Subcutaneous preadipocyte (primary cell): ENCODE data around the genes IFT52, GTSF1L and ADA.

- CAGE, long polyA plus RNA: no peak
These were observed 6.3 kb downstream of the SGK2 start for GRCh38 chr20:43565043-43565576.

- CAGE, long polyA plus RNA: no peak
These were observed at the start of gene IFT52 for GRCh38 chr20:43590376-43591478. TSS of gene IFT52 (plus strand) at chr20:43590937.

DNA sequence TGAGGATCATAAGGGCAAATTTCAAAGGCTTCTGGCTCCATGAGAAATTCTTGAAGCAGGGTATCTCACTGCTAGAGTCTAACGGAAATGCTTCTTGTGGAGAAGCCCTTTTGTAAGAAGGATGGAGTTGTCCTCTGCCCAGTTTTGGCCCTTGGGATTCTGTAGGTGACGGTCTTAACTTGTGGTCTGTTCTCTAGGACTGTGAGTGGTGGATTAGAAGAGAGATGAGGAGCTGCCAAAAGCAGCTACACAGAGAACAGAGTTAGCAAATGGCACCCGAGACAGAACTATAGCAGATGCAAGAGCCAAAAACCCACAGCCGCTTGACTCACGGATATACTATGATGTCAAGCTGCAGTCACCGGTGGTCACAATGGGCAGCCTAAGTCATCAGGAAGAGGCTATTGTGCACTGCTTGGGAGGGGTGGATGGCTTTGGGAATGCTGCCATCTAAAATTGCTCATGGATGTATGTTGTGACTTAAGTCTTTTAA, at the start of gene GTSF1L:
Gene GTSF1L (minus strand): TSS at position 349 of the 493 bp plus-strand sequence.
- CAGE, long polyA plus RNA: no peak

DNA sequence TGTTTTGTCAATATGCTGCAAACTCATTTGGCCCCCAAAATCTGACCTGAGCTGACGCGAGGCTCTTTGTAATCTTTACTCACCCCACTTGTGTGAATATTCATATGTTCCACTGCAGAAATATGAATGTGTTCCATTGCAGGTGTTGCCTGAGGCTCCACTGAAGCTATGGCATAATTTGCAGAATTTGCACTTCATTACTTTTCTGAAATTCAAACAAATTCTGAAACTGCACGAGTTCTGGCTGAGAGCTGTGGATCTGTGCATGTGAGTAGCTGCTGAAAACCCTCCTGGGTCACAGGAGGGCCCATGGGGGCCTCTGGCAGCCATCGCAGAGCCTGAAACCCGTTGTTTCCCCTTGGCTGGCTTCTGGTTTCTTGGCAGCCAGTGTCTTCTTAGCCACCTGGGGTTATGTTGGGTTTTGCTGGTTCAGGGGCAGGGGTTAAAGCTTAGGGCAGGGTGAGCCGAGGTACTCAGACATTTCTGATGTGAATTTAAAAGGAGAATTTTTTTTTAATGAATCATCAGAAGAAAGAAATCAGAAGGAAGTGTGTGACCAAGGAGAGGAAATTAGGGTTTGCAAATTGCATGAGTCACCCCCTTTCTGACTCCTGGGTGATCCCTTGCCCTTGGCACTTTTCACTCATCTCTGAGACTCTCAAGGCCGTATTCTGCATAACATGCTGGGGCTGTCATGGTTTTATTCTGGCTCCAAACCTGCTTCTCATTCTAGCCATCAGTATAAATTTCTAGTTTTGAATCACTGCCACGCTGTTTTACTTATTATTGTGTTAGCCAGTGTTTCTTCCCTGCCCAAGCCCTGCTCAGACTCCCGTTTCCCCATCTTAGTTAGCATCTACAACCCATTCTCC, 40.6 kb downstream of the TOX2 start:
- CAGE, long polyA plus RNA: no peak

DNA sequence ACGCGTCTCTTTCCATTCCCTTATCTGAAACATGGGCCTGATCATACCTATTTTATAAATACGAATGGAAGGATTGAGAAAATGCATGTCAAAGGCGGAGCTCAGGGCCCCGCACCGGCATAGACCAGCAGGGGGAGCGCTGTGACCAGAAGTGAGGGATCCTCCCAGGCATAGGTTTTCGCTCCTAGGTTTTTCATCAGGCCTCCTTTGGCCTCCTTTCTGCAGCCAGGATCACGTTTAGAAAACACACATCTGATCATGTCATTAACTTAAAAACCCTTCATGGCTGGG, 70.3 kb downstream of the JPH2 start:
- CAGE, long polyA plus RNA: no peak

DNA sequence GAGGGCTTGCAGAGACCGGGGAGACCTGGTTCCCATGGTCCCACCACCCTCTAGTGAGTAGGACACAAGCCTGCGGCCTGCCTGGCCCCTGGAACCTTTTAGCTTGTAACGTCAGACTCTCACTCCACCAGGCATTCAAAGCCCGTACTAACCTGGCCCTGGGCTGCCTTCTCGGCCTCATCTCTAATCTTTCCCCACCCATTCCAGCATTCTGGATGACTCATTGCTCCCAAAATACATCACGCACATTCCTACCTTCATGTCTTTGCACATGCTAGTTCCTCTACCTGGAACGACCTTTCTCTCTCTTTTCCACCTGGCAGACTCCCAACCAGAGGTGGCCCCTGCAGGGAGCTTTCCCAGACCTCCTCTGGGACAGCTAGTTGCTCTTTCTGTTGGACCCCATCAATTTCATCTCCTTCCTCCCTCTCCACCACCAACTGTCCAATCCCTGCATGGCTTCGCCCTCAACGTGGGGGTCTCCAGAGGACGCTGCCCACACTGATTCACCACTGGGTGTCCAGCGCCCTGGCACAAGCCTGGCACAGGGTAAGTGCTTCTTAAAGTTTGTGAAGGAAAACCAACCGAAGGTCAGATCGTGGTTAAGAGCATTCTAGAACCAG, 35.3 kb downstream of the JPH2 start:
- CAGE, long polyA plus RNA: no peak

GRCh38 chr20:44211205-44211388, 526 bp upstream of the OSER1 start:
- CAGE, long polyA plus RNA: no peak

- CAGE, long polyA plus RNA: no peak
These were observed 24.5 kb upstream of the TTPAL start for GRCh38 chr20:44451070-44451652.

- CAGE, long polyA plus RNA: no peak
These were observed 18.5 kb upstream of the PKIG start for GRCh38 chr20:44563887-44564346.

GRCh38 chr20:44651495-44652116, at the start of gene ADA:
TSS of gene ADA (minus strand) at chr20:44651699.
- CAGE, long polyA plus RNA: start-site peak on the minus strand at chr20:44651660-44651735, 330 and 316 reads in 2 replicates

GRCh38 chr20:44702746-44703530, 12.2 kb upstream of the CCN5 start:
- CAGE, long polyA plus RNA: no peak

DNA sequence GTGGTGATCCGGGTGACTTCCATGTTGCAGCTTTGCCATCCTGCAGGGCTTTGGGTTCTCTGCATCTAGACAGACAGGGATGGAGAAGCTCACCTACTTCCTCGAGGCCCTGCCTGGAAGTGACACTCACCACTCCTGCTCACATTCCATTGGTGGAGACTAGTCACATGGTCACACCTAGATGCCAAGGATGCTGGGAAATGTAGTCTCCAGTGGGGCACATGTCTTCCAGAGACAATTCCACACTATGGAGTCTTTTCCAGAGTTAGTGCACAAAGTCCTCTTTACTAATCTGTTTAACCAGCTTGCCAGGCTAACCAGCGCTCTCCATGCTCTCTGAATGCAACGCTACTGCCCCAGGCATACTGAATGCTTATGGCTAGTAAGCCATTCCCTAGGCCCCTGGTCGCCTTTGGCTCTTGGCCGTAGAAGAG, 6.8 kb upstream of the KCNK15 start:
- CAGE, long polyA plus RNA: no peak

- CAGE, long polyA plus RNA: no peak
These were observed 4.3 kb downstream of the RIMS4 start for GRCh38 chr20:44805911-44806591.

DNA sequence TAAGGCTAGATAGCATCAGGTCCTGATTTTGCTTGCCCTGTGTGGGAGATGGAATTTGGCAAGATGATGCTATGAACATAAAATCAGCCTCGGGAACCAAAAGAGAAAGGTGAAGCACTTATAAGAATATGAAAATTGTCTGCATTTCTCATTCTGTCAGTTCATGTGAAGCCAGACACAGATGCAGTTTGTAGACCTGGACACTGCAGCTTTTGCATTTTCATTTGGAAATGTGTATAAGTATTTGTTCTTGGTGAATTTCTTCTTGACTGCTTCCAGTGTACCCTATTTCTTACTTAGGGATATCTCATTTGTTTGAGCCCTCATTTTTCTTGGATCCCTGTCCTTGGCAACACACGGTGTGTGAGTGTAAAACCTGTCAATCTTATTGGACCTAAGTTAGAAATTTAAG, 1.4 kb downstream of the YWHAB start:
- CAGE, long polyA plus RNA: no peak

DNA sequence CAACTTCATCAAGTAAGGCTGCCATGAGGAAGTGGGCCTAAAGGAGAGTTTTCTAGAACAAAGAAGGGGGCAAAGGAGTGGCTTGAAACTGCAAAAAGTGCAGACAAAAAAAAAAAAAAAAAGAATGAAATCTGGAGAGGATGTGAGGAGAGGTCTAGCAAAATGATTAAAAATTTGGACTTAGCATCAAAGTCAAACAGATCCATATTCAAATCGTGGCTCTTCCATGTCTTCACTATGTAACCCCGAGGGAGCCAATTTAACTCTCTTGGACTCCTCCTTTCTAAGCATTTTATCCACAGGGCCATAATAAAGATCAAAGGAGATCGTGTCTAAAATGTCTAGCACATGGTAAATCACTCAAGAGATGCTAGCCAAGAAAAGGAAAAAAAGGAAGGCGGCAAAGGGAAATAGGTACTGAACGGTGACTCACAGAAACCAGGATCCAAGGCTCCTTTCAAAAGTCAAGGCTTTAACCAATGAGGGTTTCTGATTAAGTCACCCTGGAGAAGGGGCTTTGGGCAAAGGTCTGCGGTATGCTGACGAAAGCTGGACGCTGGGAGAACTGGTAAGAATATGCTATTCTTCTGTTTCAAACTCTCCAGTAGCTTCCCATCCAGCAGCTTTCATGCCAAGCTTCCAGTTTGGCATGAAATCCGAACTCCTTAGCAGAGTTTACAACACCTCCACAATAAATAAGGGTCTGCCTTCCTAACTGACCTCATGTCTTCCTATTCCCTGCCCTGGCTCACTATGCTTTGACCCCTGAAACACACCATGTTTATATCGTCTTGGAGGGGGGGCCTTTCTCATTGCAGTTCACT, 1.2 kb downstream of the TOMM34 start:
- CAGE, long polyA plus RNA: no peak

DNA sequence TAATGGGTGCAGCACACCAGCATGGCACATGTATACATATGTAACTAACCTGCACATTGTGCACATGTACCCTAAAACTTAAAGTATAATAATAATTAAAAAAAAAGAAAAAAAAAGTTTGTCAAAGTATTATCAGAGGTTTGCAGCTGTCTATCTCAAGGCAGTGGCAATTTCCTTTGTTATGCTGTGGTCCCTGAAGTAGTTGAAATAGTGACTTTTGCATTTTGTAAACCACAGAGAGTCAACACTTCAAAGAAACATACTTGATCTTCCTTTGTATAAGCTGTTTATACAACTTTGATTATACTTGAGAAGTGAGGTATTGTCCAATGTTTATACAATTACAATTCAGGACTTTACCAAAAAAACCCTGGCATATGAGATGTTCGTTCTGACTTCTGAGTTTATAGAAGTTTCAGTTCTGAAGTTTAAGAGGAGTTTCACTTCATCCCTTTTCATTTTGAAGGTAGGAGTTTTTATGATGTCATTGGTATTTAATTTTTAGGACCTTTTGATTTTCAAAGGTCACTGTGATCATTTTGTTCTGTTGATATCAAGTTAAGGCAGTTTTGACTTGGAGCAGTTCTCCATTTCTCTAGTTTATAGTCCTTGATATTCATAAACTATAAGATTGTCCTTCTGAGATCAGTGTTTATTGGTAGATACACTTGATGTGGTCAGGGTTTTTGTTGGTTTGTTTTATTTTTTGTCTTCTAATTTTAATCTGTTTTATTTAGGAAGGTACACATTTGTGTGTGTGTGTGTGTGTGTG, 4.0 kb downstream of the STK4 start:
- CAGE, long polyA plus RNA: no peak

DNA sequence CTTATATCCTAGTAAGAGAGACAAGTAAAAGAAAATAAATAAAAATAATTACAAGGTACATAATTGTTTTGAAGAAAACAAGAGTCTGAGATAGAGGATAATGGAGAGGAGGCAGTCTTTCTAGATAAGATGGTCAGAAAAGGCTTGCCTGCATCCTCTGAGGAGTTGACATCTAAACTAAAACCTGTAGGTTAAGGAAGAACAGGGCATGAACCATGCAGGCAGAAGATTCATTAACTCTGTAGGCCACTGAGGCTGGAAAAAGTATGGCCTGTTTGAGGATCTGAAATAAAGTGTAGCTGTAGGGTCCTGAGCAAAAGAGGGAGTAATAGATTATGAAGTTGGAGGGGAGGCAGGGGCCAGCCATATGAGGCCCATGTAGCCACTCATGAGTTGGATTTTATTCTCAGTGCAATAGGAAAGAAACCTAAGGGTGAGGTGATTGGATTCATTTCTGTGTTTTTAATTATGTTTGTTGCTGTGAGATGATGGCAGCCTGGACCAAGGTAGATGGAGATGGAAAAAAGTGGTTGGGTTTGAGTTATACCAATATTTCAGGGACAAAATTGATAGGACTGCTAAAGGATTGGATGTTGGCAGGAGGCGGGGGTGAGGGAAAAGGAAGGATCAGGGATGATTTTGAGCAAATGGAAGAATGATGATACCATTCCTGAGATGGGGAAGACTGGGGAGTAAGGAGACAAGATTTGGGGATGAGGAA, 30.9 kb downstream of the KCNS1 start:
- CAGE, long polyA plus RNA: no peak

GRCh38 chr20:45124038-45124372, 260 bp downstream of the WFDC12 start:
- CAGE, long polyA plus RNA: no peak

- CAGE, long polyA plus RNA: no peak
These were observed 13.2 kb upstream of the RBPJL start for GRCh38 chr20:45293028-45294180.

DNA sequence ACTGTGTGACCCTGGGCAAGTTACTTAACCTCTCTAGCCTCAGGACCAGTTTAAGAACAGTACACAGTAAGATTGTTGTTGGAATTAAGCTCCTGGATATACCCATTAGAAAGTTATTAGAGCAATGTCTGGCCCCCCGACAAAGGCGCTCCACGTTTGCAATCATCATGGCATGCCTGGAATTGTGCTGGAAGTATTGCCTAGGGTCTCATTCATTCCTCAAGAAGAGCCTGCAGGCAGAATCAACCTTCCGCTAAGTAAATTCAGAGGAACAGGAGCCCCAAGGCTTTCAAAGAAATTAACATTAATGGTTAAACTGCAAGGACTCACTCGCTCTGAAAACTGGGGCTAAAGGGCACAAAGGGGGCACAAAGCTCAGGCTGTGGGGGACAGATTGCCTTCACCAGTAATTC, 1.3 kb downstream of the SDC4 start:
- CAGE, long polyA plus RNA: no peak